Rectum (tissue), 1 donor: ENCODE results near the gene SORCS1.

GRCh38 chr10:103666871-103667905 is 173.7 kb downstream of the NEURL1 start:
- PRO-cap = bidirectional peak, plus-strand start at chr10:103667478, minus-strand start at chr10:103667468

- PRO-cap = no peak
These were observed 97.1 kb downstream of the SH3PXD2A start for GRCh38 chr10:103758131-103758723.

- PRO-cap = no peak
These were observed 19.0 kb downstream of the SH3PXD2A start for GRCh38 chr10:103836449-103836775.

DNA sequence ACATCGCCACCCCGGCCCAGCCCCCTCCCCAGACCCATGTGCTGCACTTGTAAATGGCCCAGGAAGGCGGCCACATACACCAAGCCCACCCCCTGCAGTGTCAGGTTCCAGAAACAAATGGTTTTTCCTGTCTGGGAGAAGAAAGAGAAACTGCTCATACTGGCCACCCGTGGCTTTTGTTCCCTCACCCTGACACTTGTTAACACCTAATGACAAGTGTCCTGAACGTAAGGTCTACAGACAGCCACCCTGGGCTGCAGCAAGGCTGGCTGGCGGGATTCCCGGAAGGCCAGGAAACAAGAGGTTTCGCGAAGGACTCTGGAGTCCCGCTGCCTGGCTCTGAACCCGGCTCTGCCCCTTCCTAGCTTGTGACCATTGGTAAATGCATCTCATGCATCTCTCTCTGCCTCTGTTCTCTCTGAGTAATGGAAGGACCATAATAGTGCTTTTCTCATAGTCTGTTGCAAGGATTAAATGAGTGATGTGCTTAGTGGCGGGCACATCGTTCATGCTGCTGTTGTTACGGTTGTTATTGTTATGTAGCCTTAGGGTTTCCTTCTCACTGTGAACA is 15.0 kb downstream of the SH3PXD2A start:
- PRO-cap = no peak

DNA sequence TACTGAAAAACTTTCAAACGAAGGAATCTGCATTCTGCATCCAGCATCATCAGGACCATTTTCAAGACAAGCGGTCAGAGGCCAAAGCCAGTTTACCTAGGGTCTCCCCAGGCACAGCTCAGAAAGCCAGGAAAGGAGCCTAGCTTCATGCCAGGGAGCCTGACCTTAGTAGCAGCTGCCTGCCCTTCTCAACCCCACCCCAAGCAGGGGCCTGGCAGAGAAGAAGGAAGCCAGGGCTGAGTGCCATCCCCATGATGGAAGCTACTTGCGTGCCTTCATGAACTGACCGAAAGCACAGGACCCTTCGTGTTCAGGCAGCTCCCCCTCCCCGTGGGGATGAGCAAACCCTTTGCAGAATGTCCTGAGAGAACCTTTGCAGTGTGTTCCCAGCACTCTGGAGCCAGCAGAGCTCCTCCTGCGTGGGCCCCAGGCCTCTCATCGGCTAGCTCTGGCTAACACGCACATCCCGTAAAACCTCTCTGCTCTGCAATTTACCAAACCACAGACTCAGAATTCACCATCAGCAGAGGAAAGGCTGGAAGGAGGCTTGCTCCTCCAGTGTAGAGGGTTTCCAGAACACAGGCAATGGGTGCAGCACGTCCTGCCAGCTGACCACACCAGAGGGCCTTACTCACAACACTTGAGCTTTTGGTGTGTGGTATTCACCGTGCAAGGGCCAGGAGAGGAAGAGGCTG is 3.2 kb downstream of the SH3PXD2A start:
- PRO-cap = bidirectional peak, plus-strand start at position 217 of the sequence, minus-strand start at position 201 of the sequence

GRCh38 chr10:103901355-103901698 is 16.7 kb downstream of the STN1 start:
- PRO-cap = no peak

GRCh38 chr10:103966432-103966882 is 483 bp upstream of the SLK start:
- PRO-cap = no peak

- PRO-cap = no peak
These were observed 37.3 kb downstream of the SLK start for GRCh38 chr10:104004290-104004678.

DNA sequence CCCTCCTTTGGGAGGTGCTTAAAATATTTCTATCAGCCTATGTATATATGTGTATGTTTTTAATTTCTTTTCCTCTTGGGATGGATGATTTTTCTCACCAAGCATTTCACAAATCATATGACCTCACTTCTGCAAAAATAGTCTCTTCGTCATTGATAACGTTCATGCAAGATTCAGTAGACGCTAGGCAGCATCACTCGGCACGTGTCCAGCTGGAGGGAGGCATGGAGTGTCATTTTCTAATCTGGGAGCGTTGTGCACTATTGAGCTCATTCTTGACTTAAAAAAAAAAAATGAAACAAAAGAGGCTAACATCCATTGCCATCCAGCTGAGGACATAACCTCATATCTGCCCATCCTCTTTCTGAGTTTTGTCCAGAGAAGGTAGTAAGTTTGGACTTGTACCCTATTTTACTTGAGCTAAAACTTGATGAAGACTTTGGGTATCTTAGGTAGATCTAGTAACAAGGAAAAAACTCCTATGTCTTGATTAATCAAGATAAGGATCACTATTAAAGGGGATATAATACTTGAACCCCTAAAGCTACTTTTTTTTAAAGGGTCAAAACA is 56.1 kb downstream of the COL17A1 start:
- PRO-cap = no peak

- PRO-cap = no peak
These were observed 52.3 kb downstream of the COL17A1 start for GRCh38 chr10:104033056-104034018.

DNA sequence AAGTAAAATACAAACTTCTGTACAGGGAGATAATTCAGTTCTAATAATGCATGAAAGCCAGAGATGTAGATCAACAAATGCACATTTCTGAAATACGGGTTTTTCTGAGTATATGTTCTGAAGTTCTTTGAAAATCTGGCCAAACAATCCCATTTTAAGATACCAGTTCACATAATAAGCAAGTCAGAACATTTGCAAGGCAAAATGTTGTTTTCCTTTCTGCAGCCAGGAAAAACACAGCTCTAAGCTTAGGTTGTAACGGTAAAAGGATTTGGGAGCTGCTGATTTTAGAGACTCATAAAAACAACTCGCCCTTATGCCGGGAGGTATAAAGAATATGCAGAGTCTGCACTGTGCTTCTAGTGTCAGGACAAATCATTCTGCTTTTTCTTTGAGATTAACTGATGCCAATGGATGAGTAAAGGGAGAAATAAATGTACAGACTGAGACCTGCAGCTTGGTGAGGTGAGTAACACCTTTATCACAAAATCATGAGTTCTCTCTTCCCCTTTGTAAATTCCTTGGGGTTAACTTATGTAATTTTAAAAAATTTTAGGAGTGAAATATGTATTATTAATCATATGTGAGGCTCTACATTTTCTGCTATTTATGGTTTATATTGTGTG is 2.0 kb upstream of the SFR1 start:
- PRO-cap = no peak

DNA sequence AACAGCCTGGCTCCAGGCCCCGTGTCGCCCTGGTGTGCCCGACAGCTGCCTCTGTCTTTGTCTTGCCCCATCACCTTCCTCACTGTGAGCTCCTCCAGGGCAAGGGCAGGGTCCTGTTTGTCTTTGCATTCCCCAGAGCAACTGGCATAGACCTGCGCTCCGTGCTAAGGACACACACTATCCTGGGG is 10.5 kb downstream of the ITPRIP start:
- PRO-cap = no peak

DNA sequence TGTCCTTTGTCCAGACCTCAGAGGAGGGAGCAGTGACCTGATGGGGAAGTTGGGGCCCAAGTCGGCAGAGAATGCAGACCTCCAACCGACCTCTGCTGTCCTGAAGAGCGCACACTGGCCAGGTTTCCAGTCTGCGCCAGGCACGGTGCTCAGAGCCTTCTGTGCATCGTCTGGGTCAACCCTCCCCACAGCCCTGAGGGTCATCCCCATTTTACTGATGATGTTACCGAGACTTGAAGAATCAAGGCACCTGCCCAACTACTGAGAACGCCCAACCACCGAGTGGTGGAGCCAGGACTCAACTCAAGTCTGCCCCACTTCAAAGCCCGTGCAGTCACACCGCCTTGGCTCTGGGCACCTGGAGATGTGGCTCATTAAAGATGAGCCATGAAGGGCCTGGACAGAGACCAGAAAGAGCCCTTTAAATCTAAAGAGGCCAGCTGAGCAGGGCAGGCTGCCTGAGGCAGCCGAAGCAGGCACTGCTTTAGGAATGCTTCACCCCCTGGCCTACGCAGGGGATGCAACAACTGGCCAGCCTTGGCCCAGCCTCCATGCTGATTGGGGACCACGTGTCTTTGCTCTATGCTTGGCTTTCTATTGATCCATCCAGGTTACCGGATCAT is 4.4 kb downstream of the ITPRIP start:
- PRO-cap = no peak

- PRO-cap = unidirectional peak, plus-strand start at chr10:104378742
These were observed 24.9 kb downstream of the CFAP58 start for GRCh38 chr10:104378478-104378973.

GRCh38 chr10:104680714-104681801 is 40.0 kb downstream of the SORCS3 start:
- PRO-cap = bidirectional peak, plus-strand start at chr10:104681243, minus-strand start at chr10:104681051; unidirectional peak, minus-strand start at chr10:104681297

GRCh38 chr10:105880451-105880869 is 1239.4 kb downstream of the SORCS3 start:
- PRO-cap = unidirectional peak, plus-strand start at chr10:105880719

- PRO-cap = no peak
These were observed 108.4 kb downstream of the SORCS1 start for GRCh38 chr10:107056123-107056580.

DNA sequence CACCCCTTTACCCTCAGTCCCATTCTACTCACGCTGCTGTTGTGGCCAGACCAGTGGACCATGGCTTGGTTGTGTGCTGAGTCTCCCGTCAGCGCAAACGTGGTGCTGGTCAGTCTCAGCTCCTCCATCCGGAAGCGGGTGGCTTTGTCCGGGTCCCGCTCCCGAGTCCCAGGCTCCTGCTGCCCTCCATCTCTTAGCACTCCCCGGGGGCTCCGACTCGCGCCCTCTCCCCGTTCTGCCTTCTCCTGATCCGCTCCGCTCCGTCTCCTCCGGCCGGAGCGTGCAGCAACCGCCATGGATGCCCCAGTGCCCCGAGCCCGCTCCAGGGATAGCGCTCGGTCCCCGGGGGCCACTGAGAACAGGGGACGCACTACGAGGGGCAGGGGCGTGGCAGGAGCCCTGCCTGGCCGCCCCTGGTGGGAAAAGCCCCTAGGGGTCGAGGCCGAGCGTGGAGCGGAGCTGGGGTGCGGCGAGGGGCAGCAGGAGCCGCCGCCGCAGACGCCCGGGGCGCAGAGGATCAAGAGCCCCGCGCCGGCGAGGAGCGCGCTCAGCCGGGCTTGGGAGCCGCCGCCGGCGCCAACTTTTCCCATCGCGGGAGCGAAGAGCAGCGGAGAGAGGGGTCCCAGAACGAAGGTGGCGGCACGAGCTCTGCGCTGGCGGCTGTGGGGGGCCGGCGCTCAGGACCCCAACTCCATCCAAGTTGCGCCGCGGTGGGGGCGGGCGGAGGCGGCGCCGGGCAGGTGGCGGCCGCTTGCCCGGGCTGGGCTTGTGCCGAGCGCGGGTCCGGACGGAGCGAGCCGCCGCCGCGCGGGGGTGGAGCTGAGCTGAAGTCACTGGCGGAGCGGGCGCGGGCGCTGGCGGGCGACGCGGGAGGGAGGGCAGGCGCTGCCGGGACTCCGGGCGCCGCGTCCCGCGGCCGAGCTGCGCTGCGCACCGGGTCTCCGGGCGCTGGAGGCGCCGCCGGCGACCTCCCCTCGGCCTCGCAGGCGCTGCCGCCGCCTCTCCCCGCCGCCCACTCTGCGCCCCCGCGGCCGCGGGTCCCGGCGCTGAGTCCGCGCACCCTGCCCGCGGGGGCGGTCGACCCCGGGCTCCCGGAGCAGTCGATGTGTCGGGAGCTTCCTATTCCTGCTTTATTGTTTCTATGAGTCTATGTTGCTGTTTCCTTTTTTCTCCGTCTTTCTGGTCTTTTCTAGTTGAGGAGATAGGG is at the start of gene SORCS1:
Gene SORCS1, minus strand, starts transcription at position 770 of the 1,207 bp plus-strand sequence.
- PRO-cap = bidirectional peak, plus-strand start at position 860 of the sequence, minus-strand start at position 768 of the sequence; unidirectional peak, minus-strand start at position 1,019 of the sequence

- PRO-cap = unidirectional peak, minus-strand start at chr10:107165250
These were observed 565 bp upstream of the SORCS1 start for GRCh38 chr10:107165144-107165397.

DNA sequence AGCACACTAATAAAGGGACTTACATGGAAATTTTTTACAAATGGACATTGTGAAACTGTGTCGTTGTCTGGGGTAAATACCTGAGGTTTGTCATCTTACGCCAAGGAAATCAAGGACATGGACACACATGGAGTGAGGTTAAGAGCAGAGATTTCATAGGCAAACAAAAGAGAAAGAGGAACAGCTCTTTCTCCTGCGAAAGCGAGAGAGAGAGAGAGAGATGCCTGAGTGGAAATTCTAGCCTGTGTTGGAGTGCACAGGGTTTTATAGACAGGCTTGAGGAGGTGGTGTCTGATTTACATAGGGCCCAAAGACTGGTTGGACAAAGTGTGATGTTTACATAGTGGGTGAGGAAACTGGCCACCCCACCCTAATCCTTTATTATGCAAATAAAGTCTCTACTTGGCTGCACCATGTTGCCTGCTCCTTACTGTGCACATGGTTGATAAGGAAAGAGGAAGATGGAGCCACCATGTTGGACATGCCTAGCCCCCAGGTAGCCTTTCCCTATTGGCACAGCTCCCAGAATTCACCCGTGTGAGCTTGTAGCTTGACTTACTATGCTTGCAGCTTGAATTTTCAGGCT is 967.8 kb upstream of the SORCS1 start:
- PRO-cap = unidirectional peak, minus-strand start at position 239 of the sequence